SK-N-DZ (cell line): ENCODE measurements around a stretch of chr22.

DNA sequence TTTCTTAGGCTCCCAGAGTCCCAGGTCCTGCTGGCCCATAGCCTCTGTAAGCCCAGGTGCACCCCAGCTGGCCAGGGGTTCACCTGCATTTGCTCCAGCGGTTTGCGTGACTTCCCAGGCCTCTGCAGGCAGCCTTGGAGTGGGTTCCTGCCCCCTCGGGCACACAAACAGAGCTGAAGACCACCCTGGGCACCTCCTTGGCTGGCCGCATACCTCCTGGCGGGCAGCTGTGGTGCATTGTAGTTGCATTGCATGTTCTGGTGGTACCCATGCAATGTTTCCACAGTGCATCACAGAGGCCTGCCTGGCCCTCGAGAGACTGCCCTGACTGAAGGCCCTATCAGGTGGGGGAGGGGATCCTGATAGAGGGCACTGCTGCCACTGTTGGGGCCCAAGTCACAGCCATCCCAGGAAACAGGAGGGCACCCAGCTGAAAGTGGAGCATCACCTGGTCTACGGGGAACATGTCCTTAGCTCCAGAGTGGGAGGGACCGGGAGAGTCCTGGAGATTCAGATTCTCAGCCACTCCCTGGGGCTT is 14.1 kb downstream of the SHISA8 start:
RAMPAGE:
- cytosol, long total RNA, result no peak
- nucleus, long total RNA, result no peak

DNA sequence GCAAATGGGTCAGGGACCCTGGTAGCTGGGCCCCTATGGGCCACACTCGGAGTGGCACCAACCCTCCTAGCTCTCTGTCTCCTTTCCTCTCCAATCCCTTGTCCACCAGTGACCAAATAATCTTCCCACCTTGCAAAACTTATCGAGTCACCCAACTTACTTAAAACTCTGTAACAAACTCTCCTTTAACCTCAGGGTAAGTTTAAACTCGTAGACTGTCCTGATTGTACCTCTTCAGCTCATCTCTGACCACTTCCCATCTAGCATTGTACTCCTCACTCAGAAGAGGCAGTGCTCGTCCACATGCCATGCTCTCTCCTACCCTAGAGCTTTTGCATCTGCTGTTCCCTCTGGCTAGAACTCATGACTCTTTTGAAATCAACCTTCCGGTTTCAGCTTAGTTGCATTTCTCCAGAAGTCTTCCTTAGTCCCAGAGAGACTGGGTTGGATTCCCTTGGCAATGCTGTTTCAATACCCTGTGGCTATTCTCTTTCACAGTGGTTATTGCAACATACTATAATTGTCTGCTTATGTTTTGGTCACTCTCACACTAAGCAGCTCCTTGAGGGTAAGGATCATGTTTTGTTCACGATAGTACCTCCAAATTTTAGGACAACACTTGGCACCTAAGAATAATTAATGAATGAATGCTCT is 14.2 kb downstream of the SEPTIN3 start:
RAMPAGE:
- cytosol, long total RNA, result no peak
- nucleus, long total RNA, result no peak

DNA sequence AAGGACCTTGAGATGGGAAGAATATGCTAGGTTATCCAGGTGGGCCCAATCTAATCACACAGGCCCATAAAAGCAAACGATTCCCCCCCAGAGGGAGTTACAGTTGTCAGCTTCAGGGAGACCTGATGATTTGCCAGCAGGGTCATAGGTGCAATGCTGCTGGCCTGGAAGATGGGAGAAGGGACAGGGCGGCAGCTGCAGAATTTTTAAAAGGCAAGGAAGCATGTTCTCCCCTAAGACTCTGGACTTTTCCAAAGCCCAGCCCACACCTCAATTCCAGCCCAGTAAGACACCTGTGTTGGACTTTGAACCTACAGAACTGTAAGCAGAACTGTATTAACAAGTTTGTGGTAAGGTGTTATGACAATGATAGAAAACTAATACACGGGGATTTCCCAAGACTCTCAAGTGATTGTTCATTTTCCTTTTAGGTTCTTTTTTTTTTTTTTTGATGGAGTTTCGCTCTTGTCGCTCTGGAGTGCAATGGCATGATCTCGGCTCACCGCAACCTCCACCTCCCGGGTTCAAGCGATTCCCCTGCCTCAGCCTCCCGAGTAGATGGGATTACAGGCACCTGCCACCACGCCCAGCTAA is 52.8 kb upstream of the CYP2D6 start:
RAMPAGE:
- cytosol, long total RNA, result no peak
- nucleus, long total RNA, result no peak

DNA sequence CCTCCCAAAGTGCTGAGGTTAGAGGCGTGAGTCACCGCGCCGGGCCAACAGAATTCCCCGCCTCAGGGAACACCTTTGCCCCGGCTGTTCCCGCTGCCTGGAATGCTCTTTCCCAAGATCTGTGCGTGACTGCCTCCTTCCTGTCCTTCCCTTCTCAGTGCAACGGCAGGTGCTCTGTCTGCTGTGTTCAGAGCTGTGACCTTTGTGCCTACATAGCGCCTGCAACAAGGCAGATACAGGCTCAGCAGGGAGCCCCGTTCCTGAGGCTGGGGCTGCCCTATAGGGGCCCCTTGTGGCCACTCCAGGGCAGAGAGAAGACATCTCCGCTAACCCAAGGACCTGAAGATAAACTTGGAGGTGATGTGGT is 43.4 kb upstream of the TCF20 start:
RAMPAGE:
- cytosol, long total RNA, result no peak
- nucleus, long total RNA, result no peak

DNA sequence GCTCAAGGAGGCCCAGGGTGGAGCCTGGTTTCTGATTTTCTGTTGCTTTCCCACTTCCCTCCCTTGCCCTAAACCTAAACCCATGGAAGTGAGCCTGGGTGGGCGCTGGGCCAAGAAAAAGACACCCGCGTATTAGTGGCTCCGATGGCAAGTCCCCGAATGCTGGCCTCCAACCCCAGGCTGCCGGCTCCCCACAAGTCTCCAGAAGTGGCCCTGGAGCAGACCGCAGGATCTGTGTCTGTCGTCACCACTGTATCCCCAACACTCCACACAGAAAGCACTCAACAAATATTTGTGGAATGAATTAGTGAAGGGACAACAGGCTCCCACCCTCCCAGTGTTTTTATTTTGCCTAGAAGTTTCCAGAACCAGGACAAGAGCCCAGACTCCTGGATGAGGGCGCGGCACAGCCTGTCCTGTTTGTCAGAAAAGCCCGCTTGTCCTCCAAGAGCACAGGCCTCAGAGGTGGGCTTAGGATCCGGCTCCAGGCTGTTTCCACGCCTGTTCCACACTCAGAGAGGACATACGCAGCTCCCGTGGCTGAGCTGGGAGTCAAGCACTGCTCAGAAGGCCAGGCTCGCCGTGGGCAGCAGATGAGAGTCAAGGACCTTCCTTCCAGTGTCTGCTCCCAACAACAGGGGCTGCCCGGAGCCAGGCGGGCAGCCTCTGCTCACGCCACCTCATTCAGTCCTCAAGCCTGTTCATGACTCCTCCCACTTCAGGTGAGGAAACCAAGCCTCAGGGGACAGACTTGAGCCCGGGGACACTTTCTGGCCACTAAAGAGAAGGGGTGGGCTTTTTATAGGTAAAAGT is 4.0 kb downstream of the CYB5R3 start:
RAMPAGE:
- cytosol, long total RNA, result no peak
- nucleus, long total RNA, result no peak

DNA sequence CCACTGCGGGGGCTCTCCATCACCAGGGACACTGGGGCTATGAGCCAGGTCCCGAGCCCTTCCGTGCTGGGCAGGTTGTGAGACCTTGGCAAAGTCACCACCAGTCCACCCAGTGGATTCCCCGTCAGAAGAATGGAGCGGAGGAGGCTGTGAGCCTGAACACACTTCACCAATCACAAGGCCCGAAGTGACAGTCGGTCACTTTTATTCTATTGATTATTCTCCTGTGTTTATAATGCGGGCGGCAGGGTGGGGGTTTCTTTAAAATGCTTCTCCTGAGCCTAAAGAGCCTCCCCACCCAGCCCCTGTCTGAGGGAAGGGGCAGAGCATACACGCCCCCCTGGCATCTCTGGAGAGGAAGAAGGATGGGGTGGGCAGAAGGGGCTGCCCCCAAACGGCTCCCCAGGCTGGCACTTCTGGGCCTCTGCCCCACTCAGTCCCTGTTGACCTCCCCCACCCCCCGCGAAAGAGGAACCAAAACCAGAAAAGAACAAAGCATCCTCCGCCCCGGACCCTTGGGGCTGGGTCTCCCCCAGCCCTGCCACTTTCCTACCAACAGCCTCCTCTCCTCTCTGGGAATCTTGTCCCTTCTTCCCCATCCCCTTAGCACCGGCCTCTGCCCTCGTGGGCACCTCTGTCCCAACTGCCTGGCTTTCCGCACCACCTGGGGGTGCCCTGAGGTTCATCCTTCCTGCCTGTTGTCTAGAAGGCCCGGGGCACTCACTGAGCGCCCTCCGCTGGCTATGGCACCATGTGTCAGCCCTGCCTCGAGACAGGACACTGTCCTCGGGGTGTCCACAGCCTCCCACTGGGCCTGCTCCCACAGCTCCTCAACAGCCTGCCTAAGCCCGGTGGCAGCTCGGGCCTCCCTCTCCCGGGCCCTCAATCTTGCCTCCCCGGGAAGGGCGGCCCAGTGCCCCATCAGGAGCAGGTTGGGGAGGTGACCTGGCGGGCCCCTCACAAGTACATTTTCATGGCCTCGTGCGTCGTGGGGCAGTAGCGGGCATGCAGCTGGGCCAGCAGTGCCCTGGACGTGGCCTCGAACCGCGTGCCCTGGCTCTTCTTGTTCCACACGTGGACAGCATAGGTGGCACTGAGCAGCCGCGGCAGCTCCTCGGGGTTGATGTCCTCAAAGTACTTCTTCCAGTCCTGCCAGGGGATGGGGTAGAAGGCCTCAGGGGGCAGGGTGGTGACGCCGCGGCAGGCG is 28.3 kb downstream of the A4GALT start:
RAMPAGE:
- cytosol, long total RNA, result no peak
- nucleus, long total RNA, result no peak

GRCh38 chr22:42721122-42721405 is 394 bp upstream of the A4GALT start:
RAMPAGE:
- cytosol, long total RNA, result no peak
- nucleus, long total RNA, result no peak

GRCh38 chr22:42849027-42849643 is 7.9 kb downstream of the ARFGAP3 start:
RAMPAGE:
- cytosol, long total RNA, result no peak
- nucleus, long total RNA, result no peak

DNA sequence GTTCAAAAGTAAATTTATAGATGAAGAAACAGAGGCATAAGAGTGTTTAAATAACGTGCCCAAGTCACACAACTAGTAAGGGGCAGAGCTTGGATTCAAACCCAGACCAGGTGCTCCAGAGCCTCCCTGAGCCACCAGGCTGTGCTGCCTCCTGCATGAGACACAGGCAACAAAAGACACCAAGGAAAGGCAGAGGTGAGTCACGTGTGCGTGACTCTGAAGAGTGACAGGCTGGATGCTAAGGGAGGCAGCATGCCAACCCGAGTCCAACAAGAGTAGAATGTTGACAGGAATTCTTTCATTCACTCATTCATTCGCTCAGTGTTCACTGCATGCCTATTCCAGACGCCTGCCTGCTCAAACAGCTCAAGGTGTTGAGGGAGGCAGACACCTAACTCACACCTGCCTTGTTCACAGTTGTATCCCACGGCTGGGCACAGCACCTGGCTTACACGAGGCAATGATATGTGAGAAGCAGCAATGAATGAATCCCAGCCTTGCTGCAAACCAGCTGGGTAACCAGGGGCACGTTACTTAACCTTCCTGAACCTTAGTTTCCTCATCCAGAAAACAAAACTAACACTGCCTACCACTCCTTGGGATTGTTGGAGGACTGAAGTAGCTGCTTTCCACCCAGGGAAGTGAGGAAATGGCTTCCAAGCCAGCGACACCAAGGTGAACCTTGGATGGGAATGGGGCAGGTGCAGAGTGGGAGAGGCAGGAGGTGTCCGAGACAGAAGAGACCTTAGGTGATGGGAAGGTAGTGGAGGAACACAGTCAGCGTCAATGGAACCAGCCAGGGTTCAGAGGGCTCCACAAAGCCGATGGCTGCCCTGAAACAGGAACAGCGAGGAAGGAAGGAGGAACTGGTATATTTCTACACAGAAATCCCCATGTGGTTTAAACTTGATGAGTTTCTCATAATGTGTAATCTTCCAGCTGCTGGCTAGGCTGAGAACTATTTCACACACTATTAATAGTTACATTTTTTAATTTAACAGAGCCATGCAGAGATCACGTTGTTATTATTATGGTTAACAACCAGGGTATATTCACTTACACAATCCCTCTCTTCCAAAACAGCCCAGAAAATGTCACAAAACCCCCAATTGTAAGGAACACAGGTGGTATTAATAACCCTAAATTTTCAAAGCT is 74.0 kb upstream of the ARFGAP3 start:
RAMPAGE:
- cytosol, long total RNA, result no peak
- nucleus, long total RNA, result no peak

RAMPAGE:
- cytosol, long total RNA, result no peak
- nucleus, long total RNA, result no peak
Observed at GRCh38 chr22:42994822-42995680, 19.9 kb downstream of the PACSIN2 start.

DNA sequence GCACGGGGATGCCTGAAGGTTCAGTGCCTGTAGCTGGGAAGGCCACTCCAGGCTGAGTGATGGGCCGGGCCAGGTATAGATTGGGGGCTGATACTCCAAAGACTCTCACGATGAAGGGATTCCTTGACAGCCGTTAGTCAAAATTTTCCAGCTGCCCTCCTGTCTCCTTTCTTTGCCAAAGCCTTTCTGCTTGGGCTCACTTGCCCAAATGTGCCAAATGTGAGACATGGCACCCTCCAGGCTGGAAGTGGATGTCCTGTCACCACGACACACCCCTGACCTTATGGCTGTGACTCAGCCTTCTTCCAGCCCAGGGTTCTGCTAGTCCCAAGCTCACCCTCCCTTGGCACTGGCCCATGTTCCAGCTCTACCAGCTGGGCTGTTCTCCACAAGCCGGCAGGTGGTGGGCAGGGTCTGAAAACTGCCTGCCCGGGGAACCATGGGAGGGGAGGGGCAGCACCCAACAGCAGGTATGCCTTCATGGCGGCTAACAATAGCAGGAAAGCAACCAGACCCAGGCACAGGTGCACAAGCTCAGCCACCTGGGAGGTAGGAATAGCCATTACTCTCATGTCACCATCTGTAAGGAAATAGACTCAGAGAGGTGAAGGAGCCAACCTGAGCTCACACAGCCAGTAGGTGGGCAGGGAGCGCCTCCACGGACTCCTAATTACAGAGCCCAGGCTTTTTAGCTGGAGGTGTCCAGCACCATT is 13.4 kb upstream of the PACSIN2 start:
RAMPAGE:
- cytosol, long total RNA, result no peak
- nucleus, long total RNA, result no peak

GRCh38 chr22:43038301-43038788 is 23.4 kb upstream of the PACSIN2 start:
RAMPAGE:
- cytosol, long total RNA, result no peak
- nucleus, long total RNA, result no peak

DNA sequence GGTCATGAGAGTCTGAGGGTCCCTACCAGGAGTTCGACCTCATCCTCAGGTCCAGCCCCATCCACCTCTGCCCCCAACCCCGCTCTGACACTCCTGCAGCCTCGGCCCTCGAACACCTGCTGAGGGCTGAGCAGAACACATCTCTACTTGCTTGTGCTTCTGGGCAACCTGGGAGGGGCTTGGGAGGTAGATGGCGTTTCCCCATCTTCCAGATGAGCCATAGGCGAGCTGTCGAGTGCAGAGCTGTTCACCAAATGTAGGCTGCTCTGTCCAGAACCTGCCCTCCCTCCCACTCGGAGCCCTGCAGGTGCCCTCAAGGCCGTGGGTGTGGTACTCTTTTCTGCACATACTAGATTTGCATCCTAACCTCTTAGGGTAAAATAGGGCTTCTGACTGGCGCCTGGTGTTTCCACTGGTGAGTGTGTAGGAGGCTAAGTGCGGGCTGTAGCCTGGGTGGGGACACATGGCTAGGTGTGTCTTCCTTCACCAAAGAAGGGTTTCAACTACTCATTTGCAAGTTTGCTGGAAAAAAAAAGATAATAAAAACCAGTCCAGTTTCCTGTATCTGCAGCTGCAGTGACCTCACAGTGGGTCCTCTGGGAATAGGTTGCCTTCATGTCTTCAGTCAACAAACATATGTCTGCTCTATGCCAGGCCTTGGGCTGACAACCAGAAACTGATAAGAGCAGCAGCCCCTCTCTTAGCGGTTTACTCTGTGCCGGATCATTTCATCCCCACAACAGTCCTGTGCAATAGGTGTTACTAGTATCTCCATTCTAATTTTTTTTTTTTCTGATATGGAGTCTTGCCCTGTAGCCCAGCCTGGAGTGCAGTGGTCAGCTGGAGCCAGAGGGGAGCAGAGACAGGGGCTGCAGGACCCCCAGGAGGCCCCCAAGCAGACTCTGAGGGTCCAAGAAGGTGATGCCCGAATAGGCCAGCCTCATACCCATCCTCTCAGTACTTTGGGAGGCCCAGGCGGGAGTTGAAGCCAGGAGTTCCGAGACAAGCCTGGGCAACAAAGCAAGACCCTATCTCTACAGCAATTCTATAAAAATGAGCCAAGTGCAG is 8.6 kb downstream of the BIK start:
RAMPAGE:
- cytosol, long total RNA, result no peak
- nucleus, long total RNA, result no peak

DNA sequence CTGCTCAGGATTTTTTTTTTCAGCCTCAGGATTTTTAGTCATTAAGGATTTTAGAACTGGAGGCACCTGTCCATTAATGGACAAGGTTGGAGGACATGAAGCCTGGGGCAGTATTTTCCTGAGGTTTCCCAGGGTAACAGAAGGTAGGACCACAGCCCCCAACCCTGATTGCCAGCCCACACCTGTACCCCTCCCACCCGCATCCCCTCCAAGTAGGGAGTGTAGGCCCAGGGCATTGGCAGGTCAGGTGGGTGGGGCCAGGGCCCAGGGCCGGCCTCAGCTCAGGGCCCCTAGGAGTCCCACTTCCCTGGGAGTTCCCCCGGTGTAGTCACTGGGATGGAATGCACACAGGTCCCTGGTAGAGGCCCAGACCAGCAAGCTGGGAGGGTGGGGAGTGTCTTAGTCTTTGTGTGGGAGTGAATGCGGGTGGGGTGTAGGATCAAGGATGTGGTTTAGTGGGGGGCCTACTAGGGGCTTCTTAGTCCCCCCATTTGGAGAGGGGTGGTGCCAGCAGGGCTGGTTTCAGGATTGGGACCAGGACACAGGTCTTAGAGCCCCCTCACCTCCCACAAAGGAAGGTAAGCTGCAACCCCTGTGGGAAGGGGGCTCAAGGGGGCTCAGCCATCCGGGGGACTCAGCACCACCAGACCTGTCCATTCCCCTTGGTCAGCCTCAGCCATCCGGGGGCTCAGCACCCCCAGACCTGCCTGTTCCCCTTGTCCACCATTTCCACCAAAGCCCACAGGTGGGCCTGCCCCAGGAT is 16.3 kb downstream of the BIK start:
RAMPAGE:
- cytosol, long total RNA, result no peak
- nucleus, long total RNA, result no peak

DNA sequence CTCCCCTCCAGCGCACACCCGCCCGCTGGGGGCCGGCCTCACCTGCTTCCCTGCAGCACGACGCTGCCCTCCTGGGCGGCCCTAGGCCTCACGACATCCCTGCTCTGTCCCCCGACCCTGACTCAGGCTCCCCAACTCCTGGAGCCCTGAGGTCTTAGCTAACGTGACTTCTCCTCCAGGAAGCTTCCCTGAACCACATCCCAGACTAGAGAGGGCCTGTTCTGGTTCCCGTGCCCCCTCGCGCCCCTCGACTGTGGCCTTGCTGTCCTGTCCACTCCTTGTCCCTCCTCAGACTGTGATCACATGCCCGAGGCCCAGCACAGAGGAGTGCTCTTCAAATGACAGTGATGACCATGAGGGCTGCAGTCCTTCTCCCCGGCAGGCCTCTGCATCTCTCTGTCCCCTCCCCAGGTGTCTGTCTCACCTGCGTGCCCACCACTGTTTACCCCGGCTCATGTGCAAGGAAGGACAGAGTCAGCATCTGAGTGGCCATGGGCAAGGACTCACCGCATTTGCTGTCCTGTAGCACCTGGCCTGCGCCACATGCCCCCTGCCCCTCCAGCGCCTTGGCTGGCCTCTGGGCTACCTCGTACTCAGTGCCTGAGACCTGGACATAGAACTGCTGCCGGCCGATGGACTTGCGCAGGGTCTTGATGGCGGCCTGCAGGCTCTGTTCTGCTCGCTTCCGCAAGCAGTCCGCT is 31.0 kb upstream of the TTLL12 start:
RAMPAGE:
- cytosol, long total RNA, result no peak
- nucleus, long total RNA, result no peak

DNA sequence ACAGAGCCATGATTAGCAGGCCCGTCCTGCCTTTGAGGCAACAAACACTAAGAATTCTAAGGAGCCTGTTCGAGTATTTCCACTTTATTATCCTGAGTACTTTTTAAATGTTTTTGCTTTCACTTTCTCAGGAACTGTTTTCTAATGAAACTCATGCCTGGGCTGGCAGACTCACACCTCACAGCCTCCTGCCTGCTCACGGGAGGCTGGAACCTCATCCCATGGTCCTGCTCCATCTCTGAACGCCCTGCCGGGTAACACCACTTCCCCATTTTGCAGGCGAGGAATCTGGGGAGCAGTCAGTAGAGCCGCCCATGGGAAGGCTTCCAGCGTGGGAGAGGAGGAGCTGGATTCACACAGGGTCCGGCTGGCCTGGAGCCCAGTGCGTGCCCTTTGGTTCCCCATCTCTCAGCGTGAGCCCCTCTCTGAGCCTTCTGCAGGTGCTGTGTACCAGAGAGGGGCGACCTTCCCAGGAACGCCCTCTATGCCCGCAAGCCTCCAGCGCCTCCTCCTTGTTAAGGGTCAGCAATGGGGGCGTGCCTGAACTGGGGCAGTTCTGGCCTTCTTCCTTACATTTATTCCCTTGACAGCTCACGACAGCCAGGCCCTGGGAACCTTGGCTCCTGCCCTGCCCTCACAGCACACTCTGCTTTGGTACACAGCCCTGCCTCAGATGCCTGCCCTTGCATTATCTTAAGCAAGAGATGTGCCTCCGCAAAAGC is 53.5 kb downstream of the SCUBE1 start:
RAMPAGE:
- cytosol, long total RNA, result no peak
- nucleus, long total RNA, result no peak

RAMPAGE:
- cytosol, long total RNA, result no peak
- nucleus, long total RNA, result no peak
Observed at GRCh38 chr22:43290320-43290534, 52.9 kb downstream of the SCUBE1 start.

DNA sequence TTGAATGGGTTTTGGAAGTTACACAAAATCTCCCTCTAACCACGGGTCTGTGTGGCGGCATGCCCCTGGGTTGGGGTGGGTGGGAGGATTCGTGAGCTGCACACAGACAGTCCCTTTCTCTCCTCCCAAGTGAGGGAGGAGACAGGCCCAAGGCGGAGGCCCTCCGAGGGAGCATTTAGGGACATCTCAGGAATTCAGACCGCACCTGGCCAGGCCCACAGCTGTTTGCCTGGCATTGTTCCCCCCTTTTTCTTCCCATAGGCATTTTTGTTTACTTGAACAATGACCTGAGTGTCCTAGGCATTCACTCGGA is 94.1 kb downstream of the MPPED1 start:
RAMPAGE:
- cytosol, long total RNA, result no peak
- nucleus, long total RNA, result no peak

DNA sequence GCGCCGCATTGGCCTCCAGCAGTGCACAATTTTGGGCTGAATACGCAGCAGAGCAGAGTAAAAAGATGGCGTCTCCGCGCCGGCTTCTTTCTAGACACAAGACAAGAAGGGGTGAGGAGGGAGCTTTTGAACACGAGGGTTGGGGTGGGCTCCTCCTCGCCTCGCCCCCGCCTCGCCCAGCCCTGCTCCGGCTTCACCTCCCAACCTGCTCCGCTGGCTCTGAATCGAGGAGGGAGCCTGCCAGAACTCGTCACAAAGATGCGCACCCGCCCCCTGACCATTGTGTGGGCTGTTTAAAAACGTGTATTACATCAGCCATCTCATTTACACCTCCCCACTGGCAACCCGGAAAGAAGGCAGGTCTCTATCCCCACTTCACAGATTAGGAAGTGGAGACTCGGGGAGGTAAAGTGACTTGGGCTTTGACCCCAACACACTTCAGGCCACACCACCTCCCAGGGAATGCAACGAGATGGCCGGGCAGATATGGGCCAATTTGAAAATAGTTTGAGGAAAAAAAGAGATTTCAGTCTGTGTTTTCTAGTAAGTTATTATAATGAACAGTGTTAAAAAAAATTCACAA is 119.2 kb downstream of the MPPED1 start:
RAMPAGE:
- cytosol, long total RNA, result no peak
- nucleus, long total RNA, result no peak

RAMPAGE:
- cytosol, long total RNA, result no peak
- nucleus, long total RNA, result no peak
Observed at GRCh38 chr22:43861261-43861782, 991 bp downstream of the SULT4A1 start.